Ileum (tissue), 1 donor: ENCODE data around the gene INPP4B.

GRCh38 chr4:141349954-141350752 lies 129.5 kb downstream of the ZNF330 start:
- PRO-cap: no peak

DNA sequence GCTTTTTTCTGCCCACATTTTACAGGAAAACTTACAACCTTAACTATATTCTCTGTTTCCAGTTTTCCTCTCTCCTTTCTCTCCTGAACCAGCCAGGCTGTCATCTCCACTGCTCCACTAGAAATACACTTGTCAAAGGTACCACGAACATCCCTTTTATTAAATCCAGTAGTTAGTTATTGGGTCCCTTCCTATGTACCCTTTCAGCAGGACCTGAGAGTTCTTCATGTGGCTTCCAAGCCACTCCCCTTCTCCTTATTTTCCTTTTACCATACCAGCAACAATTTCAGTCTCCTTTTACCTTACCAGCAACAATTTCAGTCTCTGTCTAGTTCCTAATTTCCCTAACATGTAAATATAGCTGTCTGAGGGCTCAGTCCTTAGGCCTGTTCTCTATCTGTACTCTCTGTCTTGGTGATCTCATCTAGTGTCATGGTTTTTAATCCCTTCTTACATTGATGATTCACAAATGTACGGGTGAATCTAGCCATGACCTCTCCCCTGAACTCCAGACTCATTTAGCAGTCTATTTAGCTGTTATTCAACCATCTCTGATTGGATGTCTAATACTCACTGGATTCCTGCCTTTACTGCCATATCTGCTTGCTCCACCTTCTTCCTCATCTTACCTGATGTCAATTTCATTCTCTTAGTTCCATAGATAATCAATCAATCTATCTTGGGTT lies 7.1 kb downstream of the IL15 start:
- PRO-cap: no peak

DNA sequence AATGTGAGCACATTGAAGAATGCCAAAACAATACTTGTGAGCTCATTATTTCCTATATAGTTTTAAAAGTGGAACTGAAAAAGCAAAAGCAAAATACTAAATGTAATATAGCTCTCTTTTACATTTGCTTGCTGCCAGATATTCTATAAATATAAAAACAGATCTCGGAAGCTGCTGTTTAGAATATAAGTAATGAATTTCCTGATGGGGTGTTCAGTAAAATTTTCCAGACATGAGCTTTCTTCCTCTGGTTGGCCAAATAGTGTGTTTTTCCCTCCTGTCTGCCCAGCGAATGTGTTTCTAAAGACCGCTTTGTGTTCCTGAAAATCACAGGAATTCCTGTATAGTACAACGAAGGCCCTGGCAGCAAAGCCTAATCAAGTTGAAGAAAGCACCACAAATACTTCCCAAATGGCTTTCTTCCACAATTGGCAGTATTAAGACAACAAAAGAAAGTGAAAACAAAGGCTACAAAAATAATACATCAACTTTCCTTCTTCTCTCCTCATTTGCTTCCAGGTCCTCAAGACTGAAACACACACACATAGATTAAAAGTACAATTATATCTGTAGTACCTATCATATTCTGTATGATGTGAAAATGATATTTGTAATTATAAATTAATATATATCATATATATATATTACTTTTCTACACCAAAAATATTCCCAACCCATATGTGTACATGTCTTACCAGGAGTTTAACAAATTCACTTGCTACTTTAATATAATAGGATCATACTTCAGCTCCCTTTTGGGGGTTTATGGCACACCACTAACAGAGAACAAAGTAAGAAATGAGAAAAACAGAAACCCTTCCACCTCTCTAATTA lies 494.0 kb downstream of the INPP4B start:
- PRO-cap: no peak

DNA sequence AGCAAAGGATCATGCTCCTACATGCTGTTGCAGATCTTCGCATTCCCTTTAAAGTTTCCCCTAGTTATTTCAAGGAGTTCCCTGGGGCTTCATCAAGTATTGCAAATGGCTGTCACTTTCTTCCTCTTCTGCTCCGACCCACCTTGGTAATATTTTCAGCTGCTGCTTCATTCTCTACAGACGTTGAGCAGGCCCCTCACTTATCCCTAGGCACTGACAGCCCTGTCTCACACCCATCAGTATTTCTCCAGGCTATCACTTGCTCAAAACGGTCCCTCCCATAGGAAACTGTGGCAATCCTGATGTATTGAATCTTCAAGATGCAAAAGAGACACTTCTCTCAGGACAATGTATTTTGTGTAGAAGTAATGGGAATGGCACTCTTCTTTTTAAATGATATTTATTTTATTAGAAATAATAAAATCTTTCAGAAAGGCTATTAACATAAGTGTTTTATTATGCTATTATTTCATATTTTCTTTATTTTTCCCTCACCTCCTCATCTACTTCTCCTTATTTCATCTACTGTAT lies 465.8 kb downstream of the INPP4B start:
- PRO-cap: no peak

DNA sequence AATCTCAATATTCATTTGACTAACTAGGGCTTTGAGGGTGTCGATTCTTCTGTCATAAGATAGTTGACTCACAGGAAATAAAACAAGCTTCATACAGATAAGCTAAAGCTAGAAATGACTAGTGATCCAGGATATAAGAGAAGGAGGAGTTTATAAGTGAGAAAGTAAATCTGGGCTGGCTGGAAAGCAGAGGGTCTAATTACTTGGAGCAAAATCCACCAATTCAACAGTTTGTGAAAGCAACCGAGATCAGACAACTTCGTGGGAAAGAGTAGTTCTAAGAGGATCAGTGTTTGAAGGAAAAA lies 429.4 kb downstream of the INPP4B start:
- PRO-cap: no peak

DNA sequence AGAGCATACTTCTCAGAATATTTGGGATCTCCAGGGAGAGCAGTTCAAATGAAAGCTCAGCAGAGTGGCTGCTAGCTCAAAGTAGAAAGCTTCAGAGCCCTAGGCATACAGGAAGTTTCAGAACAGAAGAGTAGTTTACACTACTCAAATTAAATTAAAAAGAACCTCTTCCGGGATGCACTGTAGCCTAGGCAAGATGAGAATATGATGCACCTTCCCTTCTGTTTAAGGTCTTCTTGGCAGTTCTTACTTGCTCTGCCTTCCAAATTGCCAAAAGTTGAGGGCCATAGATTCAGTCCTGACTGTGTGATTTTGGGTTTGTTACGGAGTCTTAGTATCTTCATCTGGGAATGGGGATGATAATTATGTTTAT lies 429.0 kb downstream of the INPP4B start:
- PRO-cap: no peak

DNA sequence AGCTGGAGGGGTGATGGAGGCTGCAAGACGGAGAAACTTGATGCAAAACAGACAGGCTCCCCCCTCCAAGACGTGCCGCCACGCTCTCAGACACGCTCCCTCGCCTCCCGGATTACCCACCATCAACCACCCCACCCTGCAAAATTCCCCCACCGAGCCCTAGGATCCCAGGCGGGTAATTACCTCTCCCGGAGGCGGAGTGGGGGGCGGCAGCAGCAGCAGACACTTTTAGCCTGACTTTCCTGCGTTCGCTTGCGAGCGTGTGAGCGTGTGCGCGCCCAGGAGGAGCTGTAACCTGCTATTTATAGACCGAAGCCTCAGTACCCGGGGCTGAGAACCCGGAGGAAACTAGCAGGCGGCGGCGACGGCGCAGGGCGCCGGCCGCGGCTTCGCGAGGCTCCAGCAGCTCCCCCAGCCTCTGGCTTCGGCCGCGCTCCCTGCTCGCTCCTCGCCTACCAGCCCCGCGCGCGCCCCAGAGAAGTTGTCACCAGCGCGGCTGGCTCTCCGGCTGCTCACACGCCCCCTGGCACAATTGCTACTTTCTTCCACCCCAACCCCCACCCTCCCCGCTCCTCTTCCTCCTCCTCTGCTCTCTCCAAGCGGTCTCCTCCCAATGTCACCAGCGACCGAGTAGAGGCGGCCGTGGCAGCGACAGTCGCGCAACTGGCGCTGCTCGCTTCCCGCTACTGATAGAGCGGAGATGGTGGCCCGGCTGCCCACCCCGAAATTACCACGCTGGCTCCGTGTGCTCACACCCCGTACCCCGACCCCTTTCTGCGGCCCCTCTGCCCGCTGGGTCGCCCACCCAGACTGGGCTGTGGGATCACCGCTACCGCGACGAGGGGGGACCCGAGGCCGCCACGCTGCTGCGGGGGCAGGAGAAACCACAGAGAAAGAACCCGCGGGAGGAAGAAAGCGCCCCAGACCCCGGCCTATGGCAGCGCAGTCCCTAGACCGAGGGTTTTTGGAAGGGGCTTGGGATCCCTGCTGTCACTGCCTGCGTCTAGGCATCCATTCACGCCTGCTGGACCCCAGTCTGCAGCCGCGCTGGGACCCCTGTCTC lies at the start of gene INPP4B:
TSS of gene INPP4B (minus strand) at position 276 of the 1,063 bp plus-strand sequence.
- PRO-cap: unidirectional peak, plus-strand start at position 351 of the sequence

DNA sequence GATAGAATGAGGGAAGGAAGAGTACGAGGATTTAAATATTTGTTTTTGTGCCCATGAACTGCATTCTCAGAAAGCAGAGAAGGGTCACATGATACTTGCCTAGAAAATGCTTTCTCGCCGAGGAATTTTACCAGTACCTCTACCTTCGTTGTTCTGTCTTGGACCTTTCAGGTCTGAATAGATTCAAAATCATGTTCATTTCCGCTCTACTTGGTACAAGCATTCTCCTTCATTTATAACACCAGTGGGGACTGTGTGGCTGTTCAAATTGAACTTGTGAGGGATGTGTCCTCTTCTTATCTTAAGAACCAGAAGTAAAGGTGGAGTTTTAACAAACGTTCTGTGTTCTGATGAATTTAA lies 1.9 kb downstream of the USP38 start:
- PRO-cap: no peak

GRCh38 chr4:143335827-143336720 lies 602 bp upstream of the GAB1 start:
- PRO-cap: bidirectional peak, plus-strand start at chr4:143336212, minus-strand start at chr4:143336163; bidirectional peak, plus-strand start at chr4:143336527, minus-strand start at chr4:143336464; bidirectional peak, plus-strand start at chr4:143336876, minus-strand start at chr4:143336653

DNA sequence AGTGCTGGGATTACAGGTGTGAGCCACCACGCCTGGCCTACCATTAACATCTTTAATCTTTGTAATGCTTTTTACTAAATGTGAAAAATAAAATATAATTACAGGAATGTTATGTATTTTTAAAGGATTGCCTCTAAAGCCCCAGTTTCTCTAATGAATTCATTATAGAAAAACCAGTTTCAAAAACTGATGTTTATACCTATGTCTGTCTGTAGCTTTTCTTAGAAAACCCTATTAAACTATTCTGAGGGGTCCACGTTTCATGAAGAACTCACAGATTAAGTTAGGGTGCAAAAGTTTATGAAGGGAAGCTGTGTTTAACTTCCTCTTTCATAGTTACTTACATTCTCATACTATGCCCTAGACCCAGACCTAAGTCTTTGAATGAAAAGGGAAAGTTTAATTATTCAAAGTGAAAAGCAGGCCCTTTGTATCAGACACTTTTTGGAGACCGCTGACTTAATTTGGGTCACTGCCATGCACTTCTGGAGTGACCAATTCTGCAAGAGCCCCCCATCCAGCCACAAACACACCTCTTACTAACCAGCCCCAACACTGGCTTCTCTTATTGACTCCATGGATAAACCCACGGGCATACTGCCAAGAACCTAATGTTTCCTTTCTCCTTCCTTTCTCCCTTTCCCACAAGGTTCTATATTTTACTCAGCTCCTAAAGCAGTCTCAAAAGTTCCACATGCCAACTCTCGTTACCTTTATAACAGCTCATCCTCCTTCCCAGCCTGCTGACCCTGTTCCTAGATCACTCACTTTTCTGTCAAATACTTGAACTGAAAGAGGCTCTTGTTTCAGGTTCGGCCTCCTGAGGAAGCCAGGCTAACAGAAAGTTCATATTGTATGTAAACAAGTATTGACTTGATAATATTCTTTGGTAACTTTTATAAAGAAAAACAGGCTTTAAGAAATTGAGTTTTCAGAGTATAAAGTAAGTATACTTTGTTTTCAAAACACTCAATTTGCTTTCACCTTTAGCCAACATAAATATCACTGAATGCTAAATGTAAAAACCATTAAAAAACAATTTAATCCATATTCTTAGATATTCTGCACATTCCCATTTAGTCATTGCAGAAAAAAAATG lies 34.5 kb downstream of the ABCE1 start:
- PRO-cap: no peak

GRCh38 chr4:145180095-145180391 lies 346 bp downstream of the OTUD4 start:
- PRO-cap: no peak

DNA sequence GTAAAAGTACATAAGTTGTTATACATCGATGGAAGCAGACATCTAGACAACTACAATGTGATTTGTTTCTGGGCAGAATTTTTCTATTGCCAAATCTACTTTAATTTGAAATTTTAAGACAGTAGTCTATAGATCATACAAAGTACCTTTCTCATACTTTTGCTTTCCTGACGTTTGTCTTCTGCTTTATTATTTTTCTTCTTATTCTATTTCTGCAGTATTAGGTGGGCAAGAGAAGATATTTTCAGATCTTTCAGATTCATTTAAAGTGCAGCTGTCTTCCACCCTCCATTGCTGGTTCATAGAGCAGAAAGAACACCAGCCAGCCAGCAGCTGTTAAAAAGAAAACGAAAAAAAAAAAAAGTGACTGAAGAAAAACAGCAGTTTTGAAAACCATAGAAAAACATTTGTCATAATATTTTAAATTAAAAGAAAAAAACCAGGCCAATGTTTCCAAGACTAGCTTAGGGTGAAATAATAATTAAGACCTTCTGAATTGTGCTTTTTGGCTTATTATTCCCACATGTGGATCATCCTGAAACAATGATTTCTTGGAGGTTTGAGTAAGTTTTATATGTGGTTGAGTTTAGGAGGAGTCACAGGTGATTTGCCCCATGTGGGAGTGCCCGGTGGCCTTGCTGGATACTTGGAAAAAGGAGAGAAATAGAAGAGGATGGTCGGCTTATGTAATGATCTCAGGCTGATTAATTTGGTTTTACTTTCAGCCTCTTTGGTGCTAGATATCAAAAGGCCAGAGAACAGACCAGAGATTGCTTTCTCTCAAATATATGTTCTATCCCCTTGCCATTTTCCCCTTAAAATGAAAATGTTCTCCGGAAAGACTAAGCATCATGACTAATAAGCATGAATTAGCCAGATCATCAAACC lies 43.0 kb downstream of the SMAD1 start:
- PRO-cap: no peak

GRCh38 chr4:145545605-145546195 lies 64.0 kb downstream of the SMAD1 start:
- PRO-cap: no peak

GRCh38 chr4:145646345-145647177 lies 27.4 kb downstream of the MMAA start:
- PRO-cap: no peak

DNA sequence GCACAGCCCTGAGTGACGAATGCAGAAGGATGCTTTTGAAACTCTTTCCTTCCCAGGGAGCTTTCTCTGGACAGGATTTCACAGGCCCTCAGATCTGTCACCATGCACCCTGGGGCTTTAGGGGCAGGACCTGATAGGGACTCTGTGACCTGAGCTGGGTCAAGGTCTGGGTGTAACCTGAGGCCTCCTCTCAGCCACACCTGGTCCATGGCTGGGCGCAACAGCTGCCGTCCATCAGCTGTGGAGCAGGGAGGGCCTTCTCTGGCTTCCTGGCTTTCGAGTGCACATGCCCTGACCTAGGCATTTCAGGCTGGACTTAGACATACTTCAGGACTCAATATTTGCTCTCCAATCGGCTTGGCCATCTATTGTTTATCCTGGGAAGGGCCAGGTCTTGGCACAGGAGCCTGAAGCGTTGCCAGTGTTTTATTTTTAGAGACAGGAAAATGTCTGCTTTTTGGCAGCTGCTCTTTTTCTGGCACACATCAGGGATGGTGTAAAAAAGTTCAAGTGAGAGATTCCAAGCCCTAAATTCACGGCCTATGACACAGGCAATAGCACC lies 56.4 kb downstream of the C4orf51 start:
- PRO-cap: no peak

DNA sequence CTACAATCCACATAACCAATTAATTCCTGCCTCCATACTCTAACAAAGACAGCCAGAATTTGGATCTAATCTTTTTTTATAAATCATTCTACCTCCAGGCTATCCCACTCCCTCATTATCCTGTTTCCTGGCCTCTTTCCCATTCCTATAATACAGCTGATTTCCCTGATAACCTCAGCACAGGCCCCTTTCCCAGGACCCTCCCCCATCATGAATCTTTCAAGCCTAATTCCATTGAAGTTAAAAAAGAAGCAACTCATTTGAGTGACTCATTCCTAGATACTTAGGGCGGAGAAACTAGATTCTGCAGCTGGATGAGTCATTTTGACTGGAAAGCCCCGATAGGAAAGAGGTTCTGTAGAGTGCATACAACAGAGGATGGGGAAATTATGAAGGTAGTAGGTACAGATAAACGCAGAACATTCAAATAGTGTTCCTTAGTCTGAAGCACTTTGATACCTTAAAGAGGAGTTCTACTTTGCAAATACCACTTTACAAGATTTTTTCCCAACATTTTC lies 128.3 kb downstream of the C4orf51 start:
- PRO-cap: no peak

GRCh38 chr4:145909703-145910326 lies 28.8 kb downstream of the ZNF827 start:
- PRO-cap: no peak

DNA sequence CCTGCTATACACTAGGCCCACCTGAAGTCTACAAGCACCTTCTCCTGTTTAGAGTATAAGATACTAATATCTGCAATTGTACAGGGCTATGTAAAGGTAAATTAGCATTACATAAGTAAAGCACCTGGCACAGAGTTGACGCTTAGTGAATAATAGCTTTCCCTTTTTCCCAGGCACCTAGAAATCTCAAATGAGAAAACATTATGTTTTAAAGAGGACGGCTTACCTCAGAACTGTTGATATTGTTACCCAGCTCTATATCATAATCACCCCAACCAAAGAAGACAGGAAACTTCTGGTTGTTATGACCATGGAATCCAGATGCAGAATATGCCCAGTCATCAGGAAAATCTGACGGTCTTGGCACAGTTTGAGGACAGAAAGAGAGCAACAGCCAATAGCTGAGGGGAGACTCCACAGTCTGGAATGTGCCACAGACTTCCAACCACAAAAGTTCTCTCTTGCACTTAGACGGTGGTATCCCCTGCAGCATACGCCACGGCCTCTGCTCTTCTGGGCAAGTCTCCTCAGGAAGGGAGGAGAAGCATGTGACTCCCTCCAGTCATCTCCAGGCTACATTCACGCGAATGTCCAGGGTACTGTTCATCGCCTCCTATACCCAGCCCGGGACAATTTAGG lies 18.5 kb downstream of the ZNF827 start:
- PRO-cap: no peak

DNA sequence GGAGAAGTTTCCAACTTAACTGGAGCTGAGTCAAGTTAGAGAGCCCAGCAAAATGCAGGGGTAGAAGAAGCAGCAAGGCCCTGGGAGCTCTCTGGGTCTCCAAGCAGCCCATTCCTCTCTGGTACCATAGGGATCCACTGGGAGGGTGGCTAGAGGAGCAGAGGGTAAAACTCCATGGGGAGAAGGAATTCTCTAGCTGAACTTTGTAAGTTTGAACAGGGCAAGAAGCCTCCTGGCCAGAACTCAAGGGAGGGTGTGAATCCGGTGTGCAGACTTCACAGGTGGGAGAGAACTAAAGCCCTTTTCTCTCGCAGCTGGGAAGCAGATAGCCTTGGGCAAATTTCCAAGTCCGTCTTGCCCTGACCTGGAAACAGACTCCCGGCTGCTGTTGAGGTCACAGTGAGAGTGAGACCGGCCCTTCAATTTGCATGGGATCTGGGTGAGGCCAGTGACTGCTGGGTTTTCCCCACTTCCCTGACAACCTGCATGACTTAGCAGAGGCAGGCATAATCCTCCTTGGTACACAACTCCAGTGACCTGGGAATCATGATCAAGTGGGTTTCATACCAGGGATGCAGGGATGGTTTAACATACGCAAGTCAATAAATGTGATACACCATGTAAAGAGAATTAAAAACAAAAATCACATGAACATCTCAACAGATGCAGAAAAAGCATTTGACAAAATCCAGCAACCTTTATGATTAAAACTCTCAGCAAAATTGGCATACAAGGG lies 94.5 kb upstream of the ZNF827 start:
- PRO-cap: unidirectional peak, minus-strand start at position 294 of the sequence

- PRO-cap: no peak
Measured at GRCh38 chr4:146522528-146522780, 714 bp upstream of the SLC10A7 start.